Neural progenitor cell (in vitro differentiated cells): ENCODE results near the gene ALDH1B1.

DNA sequence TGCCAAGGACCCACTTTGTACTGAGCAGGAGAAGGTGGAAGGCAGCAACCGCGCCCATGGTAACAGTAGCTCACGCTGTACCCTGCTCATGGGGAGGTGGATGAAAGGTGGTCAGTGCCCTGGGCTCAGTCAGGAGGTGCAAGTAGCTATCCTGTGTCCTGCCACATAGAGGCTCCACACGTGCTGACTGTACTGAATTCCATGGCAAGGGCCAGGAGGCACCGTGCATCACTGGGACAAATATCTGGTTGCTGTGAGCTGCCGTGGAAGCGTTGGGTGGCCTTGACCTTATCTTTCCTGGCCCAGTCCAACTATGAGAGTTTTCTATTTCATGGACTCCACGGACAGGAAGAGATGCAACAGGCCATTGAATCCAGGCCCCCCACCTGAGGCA lies 1.6 kb downstream of the GRHPR start:
- RAMPAGE, long total RNA: no peak

GRCh38 chr9:37465865-37466061 lies 513 bp upstream of the ZBTB5 start:
- RAMPAGE, long total RNA: no peak

DNA sequence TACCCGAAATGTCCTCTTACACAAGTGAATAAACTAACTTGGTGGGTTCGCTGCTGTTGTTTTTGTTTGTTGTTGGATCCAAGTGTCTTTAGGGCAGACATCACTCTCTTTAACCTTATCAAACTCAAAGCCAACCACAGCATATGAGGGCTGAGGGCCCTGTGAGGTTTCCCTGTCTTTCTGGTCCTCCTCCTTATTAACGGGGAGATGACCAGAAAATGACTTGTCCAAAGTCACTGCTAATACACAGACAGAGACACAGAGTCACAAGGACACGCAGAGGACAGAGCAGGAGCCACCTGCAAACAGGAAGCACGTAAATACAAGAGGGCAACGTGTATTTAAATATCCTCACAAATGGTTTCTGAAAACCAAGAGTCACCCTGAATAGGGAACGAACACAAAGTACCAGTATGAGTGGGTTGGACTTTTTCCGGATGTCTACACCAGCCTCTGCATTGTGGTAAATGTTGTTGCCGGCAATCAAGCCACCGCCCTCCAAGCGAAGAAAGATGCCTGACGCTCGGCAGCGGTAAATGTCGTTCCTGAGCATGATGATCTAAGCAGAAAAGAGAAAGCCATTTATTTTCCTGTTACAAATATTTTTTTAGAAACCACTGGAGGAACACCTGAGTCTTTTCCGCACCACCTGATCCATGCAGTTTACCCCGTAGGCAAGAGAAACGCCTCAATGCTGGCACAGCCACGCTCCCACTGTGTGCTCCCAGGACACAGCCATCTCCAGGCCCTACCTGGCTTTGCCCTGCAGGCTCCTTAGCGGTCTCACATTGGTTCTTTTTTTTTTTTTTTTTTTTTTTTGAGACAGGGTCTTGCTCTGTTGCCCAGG lies 44.5 kb downstream of the FBXO10 start:
- RAMPAGE, long total RNA: no peak

GRCh38 chr9:37646981-37647209 lies 3.9 kb upstream of the FRMPD1 start:
- RAMPAGE, long total RNA: no peak

GRCh38 chr9:37963963-37964814 lies 60.3 kb upstream of the SLC25A51 start:
- RAMPAGE, long total RNA: no peak

- RAMPAGE, long total RNA: no peak
Observed at GRCh38 chr9:37993747-37994371, 75.2 kb downstream of the SHB start.

GRCh38 chr9:37994682-37995447 lies 74.2 kb downstream of the SHB start:
- RAMPAGE, long total RNA: no peak

- RAMPAGE, long total RNA: no peak
Observed at GRCh38 chr9:38016491-38017085, 52.4 kb downstream of the SHB start.

DNA sequence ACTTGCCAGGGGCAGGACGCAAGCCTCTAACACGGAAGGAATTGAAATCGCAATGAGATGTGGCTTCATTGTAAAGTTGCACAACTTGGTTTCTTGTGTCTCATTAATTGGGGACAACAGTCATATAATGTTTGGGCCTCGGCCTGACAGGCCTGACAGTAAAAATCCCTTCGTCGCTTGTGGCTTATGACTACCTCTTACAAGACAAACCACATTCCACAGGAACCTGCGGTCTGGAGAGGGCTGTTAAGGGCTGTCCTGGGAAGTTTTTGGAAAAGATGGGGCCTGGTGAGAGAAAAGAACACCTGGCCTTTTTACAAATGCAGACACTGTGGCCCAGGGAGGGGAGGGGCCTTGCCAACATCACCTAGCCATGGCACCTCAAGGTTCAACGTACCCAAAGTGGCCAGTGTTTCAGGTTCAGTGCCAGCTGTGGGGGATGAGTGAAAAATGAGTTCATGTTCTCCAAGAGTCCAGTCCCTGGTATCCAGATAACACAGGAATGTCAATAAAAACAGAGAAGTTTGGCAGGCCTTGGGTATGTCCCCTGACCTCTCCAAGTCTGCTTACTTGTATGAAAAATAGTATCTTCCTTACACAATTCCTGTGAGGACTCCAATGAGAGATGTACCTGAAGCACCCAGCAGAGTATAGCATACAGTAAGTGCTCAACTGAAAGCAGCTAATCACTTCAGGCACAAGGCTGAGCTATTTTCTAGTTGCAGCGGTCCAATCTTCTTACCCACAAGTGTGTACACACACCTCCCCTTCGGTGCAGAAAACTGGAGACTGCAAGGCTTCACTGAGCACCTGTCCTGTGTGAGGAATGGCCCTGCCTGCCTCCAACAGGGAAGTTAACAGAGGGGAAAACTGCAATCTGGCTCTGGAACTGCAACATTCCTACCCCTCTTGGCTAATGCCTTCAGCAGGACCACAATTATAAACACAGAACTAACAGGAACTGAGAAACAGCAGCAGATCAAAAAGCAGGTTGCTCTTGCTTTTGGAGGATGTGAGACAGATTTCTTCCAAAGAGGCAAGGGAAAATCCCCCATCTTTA lies 22.0 kb downstream of the SHB start:
- RAMPAGE, long total RNA: no peak

DNA sequence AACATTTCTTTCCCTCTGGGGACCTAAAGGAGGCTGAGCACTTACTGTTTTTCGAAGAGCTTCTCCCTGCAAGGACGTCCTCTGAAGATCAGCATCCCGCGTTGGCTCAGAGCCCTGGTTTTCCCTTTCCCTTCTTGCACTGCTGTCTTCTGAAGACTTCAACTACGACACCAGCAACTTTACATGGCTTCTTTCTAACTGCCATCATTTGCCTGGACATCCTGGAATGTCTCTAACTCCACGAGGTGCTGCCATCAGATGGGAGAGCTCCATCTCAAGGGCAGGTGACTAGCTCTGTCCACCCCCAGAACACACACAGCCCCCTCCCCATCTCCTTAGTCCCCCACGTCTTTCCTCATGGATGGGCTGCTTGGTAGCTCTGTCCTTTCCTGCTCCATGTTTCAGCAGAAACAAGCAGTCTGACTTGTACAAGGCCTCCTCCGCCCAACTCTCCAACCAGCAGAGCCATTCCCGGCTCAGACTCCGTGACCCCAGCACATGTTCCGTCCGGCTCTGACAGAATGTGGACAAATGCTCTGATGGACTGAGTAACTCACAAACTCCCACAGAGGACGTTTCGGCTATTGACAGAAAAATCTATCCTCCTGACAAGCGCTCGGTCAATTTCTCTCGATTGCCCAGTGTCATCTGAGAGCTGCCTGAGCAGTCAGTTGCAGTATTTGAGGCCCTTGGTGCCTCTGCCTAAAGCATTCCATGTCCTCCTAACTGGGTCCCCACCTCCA lies 17.0 kb downstream of the SHB start:
- RAMPAGE, long total RNA: no peak

DNA sequence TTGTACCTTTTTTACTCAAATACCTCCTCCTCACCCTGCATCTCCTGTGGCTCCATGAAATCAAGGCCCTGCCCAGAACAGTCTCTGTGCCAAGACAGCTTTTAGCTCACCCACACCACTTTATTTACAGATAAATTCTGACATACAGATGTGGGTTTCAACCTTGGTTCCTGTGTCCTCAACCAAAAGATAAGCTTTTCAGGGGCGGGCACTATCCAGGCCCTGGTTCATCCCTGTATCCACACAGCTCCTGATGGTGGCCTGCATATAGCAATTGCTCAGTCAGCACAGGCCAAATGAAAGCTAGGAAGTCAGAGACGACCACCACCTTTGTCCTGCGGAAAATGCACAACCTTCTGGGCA lies 8.3 kb downstream of the SHB start:
- RAMPAGE, long total RNA: no peak

GRCh38 chr9:38227686-38228090 lies 158.7 kb upstream of the SHB start:
- RAMPAGE, long total RNA: no peak

GRCh38 chr9:38392196-38393319 lies at the start of gene ALDH1B1:
Gene ALDH1B1, plus strand, starts transcription at chr9:38392702.
- RAMPAGE, long total RNA: no peak

DNA sequence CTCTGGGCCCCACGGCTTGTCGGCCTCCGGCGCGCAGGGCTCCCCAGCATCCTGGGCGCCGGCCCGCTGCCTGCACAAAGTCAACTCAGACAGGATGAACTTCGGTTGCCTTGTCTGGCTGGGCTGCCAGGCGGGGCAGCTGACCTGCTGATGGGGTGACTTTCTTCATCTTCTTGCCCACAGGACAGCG lies 1.1 kb upstream of the ANKRD18A start:
- RAMPAGE, long total RNA: no peak

DNA sequence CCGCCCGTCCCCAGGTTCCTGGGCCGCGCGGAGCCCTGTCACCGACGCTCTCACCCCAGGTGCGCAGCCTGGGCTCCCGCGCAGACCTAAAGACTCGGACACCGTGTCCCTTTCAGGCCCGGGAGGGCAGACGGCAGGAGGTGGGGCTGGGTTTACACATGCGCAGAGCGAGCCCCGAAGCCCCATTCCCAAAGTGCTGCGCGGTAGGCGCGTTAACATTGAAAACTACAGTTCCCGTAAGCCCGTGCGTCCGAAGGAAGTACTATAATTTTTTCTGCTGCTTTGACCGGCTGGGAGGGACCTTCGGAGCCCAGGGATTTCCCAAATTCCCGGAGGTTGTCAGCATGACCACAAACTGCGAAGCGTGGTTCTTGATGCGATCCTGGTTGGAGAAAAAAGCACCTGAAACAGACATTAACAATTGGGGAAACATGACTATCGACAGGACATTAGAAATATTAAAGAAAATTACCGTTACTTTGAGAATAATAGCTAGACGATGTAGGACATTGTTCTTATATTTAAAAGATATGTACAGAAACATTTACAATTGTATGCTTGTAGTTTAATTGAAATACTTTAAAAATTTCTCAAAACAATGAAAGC lies 109.0 kb downstream of the SPATA31A1 start:
- RAMPAGE, long total RNA: start-site peak on the minus strand centred at position 127 of the sequence, 44 bp wide, 15 and 16 reads in 2 replicates

- RAMPAGE, long total RNA: no peak
Observed at GRCh38 chr9:41237348-41237856, 48.3 kb upstream of the ZNG1F start.

DNA sequence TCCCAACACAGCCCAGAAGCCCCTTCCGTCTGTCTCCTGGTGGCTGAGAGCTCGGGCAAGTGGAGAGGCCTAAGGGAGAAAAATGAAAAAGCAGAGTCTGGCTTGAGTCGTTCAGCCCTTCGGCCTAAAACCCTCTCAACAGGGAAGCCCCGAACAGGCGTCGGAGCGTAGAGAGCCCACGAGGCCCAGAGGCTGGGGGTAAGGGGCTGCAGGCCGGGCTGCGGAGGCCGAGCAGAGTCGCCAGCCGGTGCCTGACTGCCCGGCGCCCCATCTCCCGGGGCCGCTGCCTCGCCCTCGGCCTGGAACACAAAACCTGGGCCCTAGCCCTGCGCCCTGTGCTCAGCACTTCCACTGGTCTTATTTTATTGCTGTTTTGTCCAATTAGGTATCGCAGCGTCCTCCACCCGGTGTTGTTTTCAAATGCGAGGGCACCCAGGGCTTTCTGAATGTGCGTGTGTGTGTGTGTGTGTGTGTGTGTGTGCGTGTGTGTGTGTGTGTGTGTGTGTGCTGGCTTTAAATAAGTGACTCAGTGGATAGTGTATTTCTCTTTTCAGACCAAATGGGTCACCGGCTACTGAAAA lies 463.0 kb upstream of the ZNG1F start:
- RAMPAGE, long total RNA: no peak

DNA sequence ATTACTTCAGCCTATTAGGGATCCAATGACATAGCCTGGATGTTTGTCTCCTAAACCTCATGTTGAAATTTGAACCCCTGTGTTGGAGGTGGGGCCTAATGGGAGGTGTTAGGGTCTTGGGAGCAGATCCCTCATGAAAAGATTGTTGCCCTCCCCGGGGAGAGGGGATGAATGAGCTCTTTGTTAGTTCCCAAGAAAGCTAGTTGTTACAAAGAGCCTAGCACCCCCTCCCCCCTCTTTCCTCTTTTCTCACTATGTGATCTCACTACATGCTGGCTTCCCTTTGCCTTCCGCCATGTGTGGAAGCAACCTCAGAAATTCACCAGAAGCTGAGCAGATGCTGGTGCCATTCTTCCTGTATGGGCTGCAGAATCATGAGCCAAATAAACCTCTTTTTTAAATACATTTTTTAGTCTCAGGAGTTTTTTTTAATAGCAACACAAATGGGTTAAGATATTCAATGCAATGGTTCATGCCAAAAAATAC lies 123.2 kb downstream of the SPATA31A6 start:
- RAMPAGE, long total RNA: no peak

DNA sequence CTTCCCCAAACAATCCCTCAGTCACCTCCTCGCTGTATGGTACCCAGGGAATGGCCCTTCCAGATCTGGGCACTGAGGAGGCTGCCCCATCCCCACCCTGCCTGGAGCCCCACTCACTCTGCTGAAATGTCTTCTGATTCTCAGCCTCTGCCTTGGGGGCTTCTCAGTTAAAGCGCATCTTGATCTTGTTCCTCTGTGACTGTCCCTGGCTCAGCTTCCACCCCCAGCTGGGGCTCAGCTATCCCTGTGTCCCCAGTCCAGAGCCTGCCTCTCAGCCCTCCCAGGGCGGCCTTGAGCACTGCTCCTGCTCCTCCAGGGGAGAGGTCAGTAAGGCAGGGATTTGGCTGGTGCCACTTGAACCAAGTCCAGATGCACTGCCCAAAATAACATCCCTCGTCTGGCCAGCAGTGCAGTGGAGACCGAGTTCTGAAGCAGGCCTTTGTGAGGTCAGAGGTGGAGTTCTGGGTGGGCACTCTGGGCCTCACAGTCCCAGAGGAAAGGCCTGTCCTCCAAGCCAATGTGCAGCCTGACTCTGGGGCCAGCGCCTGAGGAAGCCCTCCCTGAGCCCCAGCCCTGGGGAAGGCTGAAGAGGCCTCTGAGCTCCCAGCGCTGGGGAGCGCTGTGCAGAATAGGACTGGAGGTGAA lies 1950.8 kb downstream of the FOXD4L5 start:
- RAMPAGE, long total RNA: no peak

GRCh38 chr9:63780895-63781248 lies 1504.1 kb downstream of the FOXD4L5 start:
- RAMPAGE, long total RNA: no peak